SUDHL5 (cell line): ENCODE measurements around the gene ARHGAP35.

- PRO-cap, result no peak
Observed at GRCh38 chr19:46373282-46374485, 26.8 kb downstream of the PPP5C start.

GRCh38 chr19:46386876-46387314 lies 26.5 kb downstream of the CCDC8 start:
- PRO-cap, result no peak

DNA sequence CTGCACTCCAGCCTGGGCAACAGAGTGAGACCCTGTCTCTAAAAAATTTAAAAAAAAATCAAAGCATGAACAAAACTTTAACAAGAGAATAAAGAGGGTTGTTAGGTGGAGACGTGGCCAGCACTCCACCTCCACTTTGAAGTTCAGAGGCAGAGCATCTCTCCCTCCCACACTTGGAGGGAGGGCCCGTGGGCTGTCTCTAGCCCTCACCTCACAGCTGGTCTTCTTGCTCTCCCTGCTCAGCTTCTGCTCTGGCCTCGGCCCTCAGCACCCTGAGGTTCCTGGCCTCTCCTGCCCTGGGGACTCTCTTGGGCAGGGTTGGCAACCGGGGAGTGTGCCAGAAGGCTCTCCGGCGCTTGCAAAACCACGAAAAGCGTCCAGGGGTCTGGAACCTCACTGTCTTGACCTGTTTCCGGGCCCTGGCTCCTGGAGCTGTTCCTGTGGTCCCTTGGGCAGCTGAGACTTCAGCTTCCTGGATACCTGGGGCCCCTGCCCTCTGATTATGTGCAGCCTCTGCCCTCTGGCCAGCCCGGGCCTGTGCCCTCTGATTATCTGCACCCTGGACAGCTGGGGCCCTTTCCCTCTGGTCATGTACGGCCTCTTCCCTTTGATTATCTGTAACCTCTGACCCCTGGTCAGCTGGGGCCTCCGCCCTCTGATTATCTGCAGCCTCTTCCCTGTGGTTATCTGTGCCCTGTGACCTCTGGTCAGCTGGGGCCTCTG lies 2.2 kb downstream of the CCDC8 start:
- PRO-cap, result no peak

GRCh38 chr19:46415766-46416966 lies 2.8 kb upstream of the CCDC8 start:
- PRO-cap, result no peak

GRCh38 chr19:46610524-46611752 lies 9.8 kb downstream of the CALM3 start:
- PRO-cap, result no peak

DNA sequence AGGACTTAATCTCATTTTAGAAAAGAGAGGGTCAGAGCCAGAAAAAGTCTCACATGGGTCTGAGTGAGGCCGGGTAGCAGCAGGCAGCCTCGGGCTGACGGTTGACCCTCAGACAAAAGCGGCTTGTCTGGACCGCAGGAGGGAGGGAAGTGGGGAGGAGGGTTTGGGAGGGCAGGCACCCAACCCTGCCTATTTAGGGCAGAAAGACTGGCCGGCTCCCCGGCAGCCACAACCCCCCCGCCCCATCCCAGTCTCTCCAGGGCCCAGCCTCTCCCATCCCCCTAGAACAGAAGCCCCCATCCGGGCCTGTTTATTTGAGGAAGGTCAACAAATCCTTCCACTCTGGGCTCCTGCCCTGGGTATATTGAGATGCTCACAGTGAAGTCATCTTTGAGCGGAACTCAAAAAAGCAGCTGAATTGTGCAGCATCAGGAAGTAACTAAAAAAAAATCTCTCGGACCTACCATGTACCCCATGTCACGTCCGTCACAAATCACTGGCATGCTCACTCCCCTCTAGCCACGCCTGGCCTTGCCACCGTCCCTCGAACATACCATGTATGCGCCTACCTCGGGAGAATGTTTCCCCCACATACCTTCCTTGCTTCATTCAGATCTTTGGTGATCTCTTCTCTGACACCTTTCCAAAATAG lies 6.3 kb downstream of the DACT3 start:
- PRO-cap, result no peak

DNA sequence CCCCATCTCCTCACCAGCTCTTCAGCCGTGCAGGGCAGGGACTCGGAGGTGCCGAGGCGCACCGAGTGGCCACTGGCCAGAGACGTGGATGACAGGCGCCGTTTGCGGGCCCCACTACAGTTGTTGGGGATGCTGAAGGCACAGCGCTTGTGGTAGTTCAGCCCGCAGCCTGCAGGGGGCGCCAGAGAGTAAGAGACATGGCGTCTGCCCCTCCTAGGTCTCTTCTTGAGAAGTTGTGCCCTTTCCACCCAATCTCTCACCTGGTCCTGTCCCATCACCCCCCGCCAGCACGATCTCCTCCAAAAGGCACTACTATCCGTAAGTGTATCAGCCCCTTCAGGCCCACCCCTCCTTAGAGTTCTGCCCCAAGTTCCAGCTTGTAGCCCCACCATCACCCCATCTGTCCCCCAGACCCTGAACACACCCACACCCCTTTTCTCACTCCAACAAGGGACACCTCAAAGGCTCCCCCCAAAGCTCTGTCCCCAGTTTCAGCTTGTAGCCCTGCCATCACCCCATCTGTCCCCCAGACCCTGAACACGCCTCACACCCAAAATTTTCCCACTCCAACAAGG lies 12.3 kb downstream of the PRKD2 start:
- PRO-cap, result no peak

- PRO-cap, result no peak
Observed at GRCh38 chr19:46732815-46733663, 12.8 kb upstream of the FKRP start.

GRCh38 chr19:46764603-46765296 lies 18.5 kb upstream of the STRN4 start:
- PRO-cap, result no peak

- PRO-cap, result no peak
Observed at GRCh38 chr19:46853942-46854556, 3.4 kb upstream of the AP2S1 start.

GRCh38 chr19:46860242-46861301 lies at the start of gene ARHGAP35:
Gene ARHGAP35, plus strand, starts transcription at chr19:46860997.
- PRO-cap, result bidirectional peak, plus-strand start at chr19:46860454, minus-strand start at chr19:46860097; bidirectional peak, plus-strand start at chr19:46860585, minus-strand start at chr19:46860606; bidirectional peak, plus-strand start at chr19:46861006, minus-strand start at chr19:46860778

GRCh38 chr19:46921815-46922487 lies 61.2 kb downstream of the ARHGAP35 start:
- PRO-cap, result no peak

GRCh38 chr19:46924760-46925899 lies 64.3 kb downstream of the ARHGAP35 start:
- PRO-cap, result no peak

DNA sequence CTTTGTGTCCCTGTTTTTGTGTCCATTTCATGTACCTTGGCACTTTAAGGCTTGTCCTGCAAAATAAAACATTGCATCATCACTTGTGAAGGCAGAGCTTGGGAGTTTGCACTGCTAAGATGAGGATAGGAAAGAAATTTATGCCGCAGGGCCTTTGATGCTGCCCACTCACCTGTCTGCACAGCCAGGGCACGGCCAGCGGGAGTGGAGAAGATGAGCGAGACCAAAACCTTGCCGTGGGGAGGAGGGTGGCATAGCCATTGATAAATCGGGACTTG lies 76.0 kb upstream of the NPAS1 start:
- PRO-cap, result no peak

DNA sequence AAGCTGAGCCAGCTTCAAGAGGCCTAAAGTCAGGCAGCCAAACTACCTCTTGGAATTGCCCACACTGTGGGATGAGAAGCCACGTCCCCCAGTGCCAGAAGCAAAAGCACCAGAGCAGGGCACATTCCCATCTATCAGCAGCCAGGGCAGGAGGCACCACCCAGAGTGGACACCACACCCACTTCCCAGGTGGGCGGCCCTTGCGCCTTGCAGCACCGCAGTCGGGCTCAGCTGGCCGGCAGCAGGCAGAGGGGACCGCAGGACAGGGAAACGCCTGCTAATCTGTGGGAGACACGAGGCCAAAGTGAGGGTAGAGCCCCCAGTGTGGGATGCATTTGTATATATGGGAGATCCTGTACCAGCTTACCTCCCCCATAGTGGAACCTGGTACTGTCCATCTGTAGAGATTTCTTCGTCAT lies 31.1 kb upstream of the NPAS1 start:
- PRO-cap, result no peak

GRCh38 chr19:47047640-47048338 lies 635 bp downstream of the TMEM160 start:
- PRO-cap, result bidirectional peak, plus-strand start at chr19:47048258, minus-strand start at chr19:47048180

- PRO-cap, result no peak
Observed at GRCh38 chr19:47093644-47094331, 19.8 kb downstream of the ZC3H4 start.

DNA sequence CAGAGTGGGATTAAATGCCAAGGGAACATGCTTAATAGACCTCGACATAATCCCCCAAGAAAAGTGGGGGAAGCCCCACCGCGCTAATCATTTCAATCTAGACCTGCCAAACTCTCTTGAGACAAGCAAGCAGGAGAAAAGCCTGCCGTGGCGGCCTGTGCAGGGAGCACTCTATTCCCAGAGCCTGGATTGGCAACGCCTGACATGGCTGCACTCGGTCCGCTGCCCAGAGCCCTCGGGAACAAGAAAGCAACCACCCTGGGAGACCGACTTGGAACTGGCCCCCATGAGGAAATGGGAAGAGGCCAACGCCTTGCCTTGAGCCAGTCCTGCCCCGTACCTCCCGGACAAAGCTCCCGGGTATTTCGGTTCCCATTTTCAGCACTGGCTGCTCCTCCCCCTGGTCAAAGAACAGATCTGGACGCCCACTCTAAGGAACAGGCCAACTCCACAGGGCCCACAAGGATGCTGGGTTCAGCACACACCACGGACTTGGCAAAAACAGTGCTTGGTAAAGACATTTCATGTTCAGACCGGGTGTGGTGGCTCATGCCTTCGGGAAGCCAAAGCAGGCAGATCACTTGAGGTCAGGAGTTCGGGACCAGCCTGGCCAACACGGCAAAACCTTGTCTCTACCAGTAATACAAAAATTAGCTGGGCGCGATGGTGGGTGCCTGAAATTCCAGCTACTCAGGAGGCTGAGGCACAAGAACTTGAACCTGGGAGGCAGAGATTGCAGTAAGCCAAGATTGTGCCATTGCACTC lies 15.7 kb downstream of the ZC3H4 start:
- PRO-cap, result no peak

DNA sequence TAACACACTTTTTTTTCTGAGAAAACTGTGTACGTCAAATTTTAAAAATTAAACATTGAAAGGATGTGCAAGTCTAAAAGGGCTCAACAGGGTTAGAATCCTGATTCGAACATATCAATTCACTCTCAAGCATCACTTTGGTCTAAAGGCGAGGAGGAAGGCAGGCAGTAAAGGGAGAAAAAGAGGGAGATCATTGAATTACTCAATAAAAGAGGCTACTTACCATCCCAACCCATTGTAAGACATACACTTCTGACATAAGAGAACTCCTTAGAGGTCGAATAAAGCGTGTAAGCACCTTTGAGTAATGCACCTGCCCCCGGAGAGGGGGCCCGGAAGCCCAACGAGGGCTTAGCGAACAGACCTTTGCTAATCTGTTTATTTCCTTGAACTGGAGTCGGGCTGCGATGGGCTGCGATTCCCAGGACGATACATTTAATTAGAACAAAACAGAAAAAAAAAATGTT lies 3.1 kb downstream of the ZC3H4 start:
- PRO-cap, result unidirectional peak, plus-strand start at position 381 of the sequence

DNA sequence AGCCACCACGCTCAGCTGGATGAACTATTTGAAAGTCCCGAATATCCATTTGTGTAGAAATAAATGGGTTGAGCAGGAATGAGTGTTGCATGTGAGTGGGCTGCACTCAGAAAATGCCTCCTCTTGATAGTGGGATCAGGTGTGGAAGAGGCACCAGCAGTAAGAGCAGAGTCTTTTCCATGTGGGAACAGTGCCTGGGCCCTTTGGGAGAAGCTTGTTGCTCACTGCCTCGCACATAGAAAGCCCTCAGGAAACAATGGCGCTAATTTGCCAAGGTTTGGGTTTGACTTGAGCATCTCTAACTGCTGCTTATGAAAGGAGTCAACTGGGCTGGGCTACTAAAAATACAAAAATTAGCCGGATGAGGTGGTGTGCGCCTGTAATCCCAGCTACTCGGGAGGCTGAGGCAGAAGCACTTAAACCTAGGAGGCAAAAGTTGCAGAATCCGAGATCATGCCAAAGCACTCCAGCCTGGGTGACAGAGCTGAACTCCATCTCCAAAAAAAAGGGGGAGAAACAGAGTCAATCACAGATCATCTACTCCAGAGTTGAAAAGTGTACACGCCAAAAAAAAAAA lies 41.7 kb downstream of the SAE1 start:
- PRO-cap, result no peak